HT1080 (cell line): Measurements from ENCODE around the gene IL20RA.

GRCh38 chr6:135270590-135271698 is 89.8 kb downstream of the MYB start:
RAMPAGE:
- cytosol, long total RNA = no peak
- long total RNA = no peak
- nucleus, long total RNA = no peak

GRCh38 chr6:135286846-135287313 is 105.8 kb downstream of the MYB start:
RAMPAGE:
- cytosol, long total RNA = no peak
- long total RNA = no peak
- nucleus, long total RNA = no peak

RAMPAGE:
- cytosol, long total RNA = no peak
- long total RNA = no peak
- nucleus, long total RNA = no peak
Measured at GRCh38 chr6:136067589-136068015, 182.5 kb downstream of the MTFR2 start.

DNA sequence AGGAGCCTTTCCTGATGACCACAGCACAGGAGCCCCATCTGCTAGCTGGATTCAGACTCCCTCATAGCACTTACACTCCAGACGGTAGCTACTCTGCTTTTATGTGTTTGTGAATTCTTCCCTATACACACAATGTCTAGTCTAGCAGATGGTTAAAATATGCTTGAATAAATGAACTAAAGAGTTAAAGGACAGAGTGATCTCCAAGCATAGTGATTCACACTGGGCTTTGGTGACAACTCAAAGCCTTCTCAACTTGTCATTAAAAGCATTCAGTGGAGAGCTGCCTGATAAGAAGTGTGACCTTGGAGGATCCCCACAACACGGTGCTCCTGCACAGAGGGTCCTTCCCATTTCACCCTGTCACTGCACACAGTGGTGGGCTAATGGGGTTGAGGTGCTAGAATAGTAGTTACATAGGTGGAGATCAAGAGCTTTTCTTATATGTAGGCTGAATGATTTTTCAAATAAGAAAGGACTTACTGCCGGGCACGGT is 112.5 kb upstream of the BCLAF1 start:
RAMPAGE:
- cytosol, long total RNA = no peak
- long total RNA = no peak
- nucleus, long total RNA = no peak

RAMPAGE:
- cytosol, long total RNA = no peak
- long total RNA = no peak
- nucleus, long total RNA = no peak
Measured at GRCh38 chr6:136563340-136563851, 13.2 kb upstream of the MAP7 start.

RAMPAGE:
- cytosol, long total RNA = no peak
- long total RNA = no peak
- nucleus, long total RNA = no peak
Measured at GRCh38 chr6:136599542-136600052, 49.4 kb upstream of the MAP7 start.

RAMPAGE:
- cytosol, long total RNA = no peak
- long total RNA = no peak
- nucleus, long total RNA = no peak
Measured at GRCh38 chr6:136639300-136640054, 89.3 kb upstream of the MAP7 start.

DNA sequence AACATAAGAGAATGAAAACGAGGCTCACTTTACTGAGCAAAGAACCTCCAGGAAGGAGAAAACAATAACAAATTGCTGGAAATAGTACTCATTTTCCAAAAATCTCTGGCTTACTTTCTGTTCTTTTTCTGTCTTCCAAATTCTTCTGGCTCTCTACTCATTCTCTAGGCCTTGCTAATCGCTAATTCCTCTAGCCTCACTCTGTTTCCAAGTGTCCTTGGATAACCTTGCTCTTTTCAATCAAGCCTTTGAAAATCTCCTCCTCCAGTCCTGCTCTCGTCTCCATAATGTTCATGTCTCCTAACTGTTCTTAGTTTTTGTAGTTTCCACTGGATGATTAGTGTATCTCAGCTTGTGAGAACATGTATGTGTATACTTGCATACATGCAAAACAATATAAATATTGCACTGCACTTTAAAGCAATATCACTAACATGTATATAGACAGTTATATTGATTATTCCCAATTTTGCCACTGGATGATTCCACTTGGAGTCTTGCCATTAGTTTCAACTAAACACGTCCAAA is 96.2 kb upstream of the MAP7 start:
RAMPAGE:
- cytosol, long total RNA = no peak
- long total RNA = no peak
- nucleus, long total RNA = no peak

DNA sequence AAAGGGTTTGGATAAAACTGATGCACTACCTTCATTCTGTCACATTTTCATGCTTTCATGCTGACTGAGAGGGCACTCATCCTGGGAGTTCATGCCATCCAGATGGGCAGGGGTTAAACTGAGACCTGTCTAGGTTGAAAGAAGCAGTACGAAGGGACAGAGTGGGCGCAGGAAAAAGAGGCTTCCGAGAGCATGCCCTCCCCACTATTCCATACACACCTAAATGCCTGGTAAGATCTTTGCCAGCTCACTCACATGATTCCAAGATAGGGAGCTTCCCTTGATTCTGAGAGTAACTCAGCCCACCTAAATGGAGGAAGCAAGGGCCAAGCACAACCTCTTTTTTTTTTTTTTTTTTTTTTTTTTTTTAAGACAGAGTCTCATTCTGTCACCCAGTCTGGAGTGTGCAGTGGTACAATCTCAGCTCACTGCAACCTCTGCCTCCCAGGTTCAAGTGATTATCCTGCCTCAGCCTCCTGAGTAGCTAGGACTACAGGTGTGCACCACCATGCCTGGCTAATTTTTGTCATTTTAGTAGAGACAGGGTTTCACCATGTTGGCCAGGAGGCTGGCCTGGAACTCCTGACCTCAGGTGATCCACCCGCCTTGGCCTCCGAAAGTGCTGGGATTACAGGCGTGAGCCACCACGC is 2.8 kb downstream of the MAP3K5 start:
RAMPAGE:
- cytosol, long total RNA = no peak
- long total RNA = no peak
- nucleus, long total RNA = no peak

DNA sequence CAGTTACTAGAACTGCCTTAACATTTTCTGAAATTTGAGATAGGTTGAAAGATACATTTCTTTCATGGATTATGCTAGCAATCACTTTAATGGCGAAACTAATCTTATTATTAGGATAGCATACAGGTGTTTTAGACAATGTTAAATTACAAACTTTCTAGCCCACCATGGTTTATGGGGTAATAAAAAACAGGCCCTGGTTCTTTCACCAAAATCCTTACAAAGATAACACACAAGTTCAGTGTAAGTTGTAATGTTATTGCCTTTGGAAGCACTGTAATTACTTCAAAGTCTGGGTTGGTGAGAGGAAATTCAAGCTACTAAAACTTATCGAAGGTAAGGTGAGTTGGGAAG is 1.4 kb downstream of the MAP3K5 start:
RAMPAGE:
- cytosol, long total RNA = no peak
- long total RNA = no peak
- nucleus, long total RNA = no peak

DNA sequence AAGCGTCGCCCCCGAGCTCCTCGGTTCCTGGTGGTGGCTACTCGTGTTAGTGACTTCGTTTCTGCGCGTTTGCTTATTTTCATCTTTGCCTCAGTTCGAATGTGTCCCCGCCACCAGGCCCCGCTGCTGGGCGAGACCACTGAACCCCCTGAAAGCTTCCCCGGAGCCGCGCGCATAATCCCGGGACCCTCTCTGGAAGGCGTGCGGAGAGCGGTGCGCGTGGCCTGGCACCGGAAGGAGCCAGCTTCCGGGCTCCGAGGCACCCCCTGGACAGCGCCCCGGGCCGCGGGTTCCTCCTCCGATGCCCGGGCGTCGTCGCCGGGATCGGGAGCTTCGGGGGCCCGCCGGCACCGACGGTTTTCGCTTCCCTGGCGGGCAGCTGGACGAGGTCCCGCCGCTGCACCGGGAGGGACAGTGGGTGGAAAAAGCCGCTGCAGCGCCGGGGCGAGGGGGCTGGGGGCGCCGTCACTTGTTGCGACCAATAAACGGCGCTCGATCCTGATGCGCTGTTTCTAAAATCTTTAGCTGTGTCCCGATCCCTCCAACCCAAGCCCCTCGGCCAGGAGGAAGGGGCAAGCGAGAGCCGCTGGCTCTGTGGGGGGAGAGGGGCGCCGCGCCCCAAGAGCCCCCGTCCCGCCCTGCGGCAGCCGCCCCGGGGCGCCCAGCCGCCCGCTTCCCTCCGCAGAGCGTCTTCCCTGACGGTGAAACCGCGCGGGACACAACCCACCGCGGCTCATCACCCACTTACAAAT is 543 bp upstream of the SLC35D3 start:
RAMPAGE:
- cytosol, long total RNA = no peak
- long total RNA = no peak
- nucleus, long total RNA = no peak

DNA sequence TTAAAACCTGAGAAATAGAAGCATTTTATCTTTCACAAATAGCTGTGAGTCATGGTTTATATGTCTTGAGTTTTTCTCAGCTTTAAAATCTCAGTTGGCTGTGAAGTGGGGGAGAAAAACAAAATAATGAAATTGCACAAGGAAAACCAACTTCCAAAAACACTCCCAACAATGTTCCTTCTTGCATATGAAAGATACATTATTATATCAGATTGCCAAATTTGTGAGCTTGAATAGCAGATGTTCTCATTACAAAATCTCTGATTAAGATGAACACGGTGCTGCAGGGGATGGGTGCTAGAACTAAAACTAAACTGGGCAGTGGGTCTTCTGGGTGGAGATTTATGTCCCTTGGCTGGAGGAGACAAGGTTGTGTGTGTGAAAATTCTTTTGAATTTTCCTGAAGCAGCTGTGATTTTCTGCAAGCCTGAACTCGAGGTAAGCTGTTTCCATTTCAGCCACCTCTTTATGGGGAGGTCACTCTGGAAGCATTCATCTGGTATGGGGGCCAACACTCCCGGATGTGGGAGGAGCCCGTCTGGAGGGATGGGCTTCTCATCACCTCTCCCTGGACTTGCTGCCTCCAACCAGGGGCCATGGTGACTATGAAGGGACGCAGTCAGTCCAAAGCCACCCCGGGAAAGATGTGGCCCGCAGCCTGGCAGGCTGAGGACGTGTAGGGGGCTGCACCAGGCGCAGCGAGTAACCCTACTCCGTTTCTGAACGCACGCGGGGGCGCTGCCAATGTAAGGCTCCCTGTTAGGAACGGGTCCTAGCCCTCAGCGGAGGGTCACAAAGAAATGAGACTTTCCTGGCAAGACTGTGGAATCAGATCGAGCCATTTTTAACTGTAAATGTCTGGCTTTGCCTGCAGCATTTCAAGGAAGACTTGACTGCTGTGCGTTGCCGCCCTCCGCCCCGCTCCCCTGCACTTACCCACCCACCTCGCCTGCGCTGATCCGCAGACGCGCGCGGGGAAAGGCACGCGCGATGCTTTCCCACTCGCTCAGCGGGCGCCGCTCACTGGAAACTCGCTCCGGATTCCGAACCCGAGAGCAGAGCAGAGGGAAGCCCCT is 55.3 kb downstream of the IL20RA start:
RAMPAGE:
- cytosol, long total RNA = no peak
- long total RNA = no peak
- nucleus, long total RNA = no peak

DNA sequence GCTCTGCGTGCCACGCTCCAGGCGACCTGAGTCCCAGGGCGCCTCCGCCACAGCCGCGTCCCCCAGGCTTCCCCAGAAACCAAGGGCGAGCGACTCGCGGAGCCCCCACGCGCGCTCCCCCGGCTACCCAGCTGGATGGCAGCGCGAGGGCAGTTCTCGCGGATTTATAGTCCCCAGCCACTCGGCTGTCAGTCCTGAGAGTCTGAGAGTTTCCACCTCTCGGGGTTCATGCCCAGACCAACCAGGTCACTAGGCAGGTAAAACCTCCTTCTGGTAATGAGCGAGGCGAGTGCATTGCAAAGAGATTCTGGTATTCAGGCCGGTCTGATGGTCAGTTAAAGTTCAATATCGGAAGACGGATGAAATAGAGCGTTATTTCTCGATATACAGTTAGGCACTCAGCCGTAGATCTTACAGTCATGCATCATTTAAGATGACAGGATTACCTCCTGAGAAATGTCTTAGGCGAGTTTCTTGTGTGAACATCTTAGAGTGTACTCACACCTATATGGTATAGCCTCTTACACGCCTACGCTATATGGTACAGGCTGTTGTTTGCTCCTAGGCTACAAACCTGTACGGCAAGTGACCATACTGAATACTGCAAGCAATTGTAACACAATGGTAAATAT is at the start of gene IL20RA:
Gene IL20RA (minus strand): TSS at position 137 of the 632 bp plus-strand sequence.
RAMPAGE:
- cytosol, long total RNA = no peak
- long total RNA = no peak
- nucleus, long total RNA = no peak

DNA sequence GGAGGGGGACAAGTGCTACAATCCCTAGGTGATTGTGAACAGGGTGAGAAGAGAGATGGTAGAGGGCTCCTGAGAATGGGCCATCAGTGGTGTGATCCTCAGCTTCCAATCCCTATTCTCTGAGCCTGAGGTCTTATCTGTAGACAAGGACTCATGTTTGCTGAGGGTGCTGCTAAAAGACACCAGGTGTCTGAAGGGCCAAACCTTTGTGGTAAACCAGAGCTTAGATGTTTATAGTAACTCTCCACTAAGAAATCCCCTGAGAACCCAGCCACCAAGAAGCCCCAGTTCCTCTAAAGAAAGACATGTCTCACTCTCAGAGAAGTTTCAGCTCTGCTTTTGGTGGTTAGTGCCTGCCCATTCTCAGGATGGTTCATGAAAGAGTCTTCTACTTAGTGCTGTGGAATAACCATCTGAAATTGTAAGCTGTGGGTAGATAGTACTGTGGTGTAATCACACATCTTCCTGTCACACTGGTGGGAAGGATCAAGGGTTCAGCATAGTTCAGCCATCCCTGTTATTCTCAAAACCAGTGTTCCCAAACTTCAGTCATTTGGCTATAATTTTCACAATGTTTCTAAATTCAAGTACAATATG is 58.3 kb upstream of the IL20RA start:
RAMPAGE:
- cytosol, long total RNA = no peak
- long total RNA = no peak
- nucleus, long total RNA = no peak

GRCh38 chr6:137213098-137213769 is 6.0 kb downstream of the IFNGR1 start:
RAMPAGE:
- cytosol, long total RNA = no peak
- long total RNA = no peak
- nucleus, long total RNA = no peak

RAMPAGE:
- cytosol, long total RNA = no peak
- long total RNA = no peak
- nucleus, long total RNA = no peak
Measured at GRCh38 chr6:137728669-137729413, 138.2 kb upstream of the TNFAIP3 start.

GRCh38 chr6:137792686-137792992 is 74.4 kb upstream of the TNFAIP3 start:
RAMPAGE:
- cytosol, long total RNA = no peak
- long total RNA = no peak
- nucleus, long total RNA = no peak

RAMPAGE:
- cytosol, long total RNA = no peak
- long total RNA = no peak
- nucleus, long total RNA = no peak
Measured at GRCh38 chr6:137849214-137849771, 17.8 kb upstream of the TNFAIP3 start.

DNA sequence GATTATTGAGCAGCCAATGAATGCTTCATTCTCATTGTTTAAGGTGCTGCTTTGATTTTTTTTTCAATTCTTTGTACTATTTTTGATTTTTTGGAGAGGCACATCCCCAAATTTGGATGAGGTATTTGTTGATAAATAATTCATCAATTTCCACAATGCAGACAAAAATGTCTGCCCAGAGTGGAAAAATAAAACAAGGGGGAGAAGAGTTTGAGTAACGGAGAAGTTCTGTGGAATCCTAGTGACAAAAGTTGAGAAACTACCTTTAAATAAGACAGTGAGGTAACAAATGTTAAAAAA is 1.3 kb downstream of the TNFAIP3 start:
RAMPAGE:
- cytosol, long total RNA = no peak
- long total RNA = no peak
- nucleus, long total RNA = no peak

DNA sequence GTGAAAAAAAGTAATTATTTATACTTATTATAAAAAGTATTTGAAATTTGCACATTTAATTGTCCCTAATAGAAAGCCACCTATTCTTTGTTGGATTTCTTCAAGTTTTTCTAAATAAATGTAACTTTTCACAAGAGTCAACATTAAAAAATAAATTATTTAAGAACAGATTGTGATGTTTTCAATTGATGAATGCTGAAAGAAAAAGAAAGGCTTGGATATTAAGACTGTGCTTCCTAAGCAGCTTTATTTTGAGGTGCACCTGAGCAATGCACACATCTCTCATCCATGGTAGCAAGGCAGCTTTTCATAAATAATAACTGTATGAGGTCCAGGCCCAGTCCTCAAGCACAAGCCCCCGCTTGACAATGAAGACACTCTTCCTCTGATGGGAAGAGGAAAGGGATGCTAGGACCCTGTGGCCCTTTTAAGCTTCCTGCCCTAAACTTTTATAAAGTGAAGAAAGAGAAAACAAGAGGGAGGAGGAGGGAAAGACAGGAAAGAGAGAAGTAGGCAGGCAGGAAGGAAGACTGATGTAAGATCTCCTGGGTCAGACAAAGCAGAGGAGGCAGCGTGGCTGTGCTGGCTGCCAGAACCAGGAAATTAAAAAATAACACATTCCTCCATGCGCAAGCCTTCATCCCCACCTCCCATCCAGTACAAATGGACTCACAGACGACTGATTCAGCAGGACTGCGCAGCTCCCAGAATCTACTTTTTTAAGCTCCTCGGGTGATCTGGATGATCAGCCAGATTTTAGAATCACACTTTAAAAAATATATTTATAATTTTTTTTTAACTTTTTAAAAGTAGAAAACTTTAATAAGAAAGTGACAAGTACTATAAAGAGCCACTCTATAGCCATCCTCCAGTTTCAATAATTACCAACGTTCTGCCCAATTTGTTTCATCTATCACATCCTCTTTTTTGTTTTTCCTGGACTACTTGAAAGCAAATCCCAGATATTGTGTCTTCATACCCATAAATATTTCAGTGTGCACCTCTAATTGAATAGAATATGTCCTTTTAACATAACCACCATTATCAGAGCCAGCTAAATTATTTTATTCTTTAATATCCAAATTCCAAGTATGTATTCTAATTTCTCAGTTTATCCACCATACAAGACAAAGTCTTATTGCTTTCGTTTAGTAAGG is 16.5 kb downstream of the TNFAIP3 start:
RAMPAGE:
- cytosol, long total RNA = no peak
- long total RNA = no peak
- nucleus, long total RNA = no peak